Fallopian tube (tissue), 1 donor: ENCODE measurements around the genes NDUFA12 and CCDC38.

DNA sequence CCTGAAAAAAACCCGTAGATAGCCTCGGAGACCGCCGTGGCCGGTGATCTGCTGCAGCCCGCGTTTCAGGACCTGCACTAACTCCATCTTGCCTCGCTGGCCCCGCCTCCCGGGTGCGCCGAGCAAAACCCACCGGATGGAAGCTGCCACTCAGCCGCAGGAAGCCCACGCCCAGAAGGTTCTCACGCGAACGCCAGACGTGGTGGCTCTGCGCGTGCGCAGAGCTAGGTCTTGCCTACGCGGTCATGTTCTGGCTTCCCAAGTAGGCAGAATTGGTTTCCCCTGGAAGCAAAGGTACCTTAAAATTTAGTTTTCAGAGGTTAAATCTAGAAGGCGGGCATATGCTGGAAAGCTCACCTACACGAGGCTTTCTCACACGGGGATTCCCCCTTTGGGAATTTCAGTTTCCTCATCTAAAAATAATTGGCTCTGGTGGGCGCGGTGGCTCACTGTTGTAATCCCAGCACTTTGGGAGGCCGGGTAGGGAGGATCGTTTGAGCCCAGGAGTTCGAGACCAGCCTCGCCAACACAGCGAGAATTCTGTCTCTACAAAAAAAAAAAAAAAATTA lies at the start of gene NDUFA12:
Gene NDUFA12 (minus strand): TSS at position 104 of the 569 bp plus-strand sequence.
- PRO-cap = bidirectional peak, plus-strand start at position 196 of the sequence, minus-strand start at position 117 of the sequence

GRCh38 chr12:95200320-95201112 lies 16.8 kb downstream of the FGD6 start:
- PRO-cap = no peak

GRCh38 chr12:95204089-95204967 lies 12.9 kb downstream of the FGD6 start:
- PRO-cap = no peak

DNA sequence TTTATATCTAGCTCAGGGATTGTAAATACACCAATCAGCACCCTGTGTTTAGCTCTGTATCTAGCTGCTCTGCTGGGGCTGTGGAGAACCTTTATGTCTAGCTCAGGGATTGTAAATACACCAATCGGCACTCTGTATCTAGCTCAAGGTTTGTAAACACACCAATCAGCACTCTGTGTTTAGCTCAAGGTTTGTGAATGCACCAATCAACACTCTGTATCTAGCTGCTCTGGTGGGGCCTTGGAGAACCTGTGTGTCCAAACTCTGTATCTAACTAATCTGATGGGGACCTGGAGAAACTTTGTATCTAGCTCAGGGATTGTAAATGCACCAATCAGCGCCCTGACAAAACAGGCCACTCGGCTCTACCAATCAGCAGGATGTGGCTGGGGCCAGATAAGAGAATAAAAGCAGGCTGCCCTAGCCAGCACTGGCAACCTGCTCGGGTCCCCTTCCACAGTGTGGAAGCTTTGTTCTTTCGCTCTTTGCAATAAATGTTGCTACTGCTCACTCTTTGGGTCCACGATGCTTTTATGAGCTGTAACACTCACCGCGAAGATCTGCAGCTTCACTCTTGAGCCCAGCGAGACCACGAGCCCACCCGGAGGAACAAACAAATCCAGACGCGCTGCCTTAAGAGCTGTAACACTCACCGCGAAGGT lies 93.7 kb upstream of the METAP2 start:
- PRO-cap = no peak

GRCh38 chr12:95385365-95385717 lies 88.6 kb upstream of the METAP2 start:
- PRO-cap = no peak

- PRO-cap = no peak
Measured at GRCh38 chr12:95547410-95548073, 3.7 kb downstream of the USP44 start.

DNA sequence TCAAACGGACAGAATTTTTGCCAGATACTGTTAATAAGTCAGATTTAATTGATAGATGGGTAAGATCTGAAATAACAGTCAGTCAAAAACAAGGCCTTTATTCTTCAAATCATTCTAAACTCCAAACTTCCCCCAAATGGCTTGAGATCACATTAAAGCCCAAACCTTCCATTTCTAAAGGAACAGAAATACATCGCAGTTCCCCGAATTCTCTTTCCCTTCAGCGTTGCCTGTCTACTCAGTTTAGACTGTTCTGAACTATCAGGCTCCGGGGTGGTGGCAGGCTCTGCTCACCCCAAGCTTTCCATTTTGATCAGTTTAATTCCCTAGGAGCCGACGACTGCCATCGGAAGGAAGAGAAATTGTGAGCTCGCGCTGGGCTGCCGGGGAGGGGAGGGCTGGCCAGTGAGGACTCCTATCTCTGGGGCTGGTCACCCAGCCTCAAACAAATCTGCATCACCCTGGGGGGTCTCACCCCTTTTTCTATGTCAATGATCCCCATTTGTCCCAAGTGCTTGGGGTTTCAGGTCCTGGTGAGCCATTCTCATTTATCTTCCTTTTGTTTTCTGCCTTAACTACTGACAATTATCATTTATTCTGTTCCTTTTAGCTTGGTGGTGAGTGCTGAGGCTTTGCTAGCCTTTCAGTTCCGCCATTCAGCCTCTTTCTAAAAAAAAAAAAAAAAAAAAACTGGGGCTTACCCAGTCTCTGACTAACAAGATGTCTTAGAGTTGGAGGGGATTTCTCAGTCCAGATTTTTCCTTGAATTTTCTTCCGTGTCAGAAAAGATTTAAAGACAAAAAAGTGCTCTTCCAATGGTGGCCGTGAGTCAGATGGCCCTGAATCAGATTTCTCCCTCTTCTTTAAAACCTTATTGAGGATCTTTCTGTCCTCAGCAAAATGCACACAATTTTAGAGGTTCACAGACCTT lies 22.7 kb upstream of the USP44 start:
- PRO-cap = no peak

GRCh38 chr12:95623407-95623965 lies 72.2 kb upstream of the USP44 start:
- PRO-cap = no peak

DNA sequence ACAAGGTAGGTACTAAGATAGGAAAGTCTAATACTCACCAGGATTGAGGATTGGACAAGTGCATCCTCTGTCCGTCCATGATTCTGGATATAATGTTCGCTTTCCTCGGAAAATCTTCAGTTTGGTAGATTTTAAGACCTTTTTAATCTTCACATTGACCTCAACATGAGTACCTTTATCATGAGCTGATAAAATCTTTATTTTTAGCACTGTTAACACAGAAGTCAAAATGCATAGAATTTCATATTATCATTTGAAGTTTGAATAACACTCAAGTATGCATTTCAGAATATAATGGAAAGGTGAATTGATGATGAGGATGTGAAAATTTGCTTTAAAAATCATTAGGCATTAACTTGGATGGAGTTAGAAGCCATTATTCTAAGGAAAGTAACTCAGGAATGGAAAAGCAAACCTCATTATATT lies 114.5 kb upstream of the USP44 start:
- PRO-cap = no peak

DNA sequence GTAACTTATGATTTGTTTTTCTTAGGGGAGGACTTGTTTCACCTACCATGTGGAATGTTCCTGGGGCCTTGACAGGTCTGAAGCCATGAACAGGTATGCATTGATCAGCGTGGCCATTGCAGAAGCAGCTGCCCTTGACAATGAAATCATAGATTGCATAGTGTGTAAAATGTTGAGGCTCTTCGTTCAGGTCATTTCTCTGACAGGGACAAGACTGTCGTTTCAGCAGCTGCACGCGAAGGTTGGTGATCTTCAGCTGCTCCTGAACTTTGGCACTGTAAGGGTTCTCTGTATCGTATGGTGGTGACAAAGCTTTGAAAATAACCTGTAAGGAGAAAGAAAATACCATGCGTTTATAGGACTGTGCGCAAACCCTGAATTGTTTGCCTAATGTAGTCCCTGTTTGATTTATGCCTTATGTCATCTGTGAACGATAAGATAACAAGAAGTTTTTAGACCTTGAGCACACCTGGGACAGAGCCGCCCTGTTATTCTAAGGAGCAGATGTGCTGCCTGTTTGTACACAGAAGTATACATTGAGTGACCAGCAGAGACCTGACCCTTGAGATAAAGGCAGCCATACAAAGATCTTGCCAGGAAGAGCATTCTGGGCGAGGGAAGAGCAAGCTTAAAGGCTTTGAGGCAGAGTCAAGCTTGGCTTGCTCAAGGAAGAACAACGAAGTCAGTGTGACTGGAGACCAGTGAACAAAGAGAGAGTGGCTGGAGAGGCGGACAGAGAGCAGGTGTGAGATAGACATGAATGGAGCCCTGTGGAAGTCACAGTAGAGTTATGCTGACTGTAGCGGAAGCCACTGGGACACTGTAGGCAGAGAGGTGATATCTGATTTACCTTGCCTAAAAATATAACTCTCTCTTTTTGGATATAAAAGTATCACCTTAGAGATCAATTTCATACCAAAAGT lies 52.5 kb downstream of the NTN4 start:
- PRO-cap = no peak

DNA sequence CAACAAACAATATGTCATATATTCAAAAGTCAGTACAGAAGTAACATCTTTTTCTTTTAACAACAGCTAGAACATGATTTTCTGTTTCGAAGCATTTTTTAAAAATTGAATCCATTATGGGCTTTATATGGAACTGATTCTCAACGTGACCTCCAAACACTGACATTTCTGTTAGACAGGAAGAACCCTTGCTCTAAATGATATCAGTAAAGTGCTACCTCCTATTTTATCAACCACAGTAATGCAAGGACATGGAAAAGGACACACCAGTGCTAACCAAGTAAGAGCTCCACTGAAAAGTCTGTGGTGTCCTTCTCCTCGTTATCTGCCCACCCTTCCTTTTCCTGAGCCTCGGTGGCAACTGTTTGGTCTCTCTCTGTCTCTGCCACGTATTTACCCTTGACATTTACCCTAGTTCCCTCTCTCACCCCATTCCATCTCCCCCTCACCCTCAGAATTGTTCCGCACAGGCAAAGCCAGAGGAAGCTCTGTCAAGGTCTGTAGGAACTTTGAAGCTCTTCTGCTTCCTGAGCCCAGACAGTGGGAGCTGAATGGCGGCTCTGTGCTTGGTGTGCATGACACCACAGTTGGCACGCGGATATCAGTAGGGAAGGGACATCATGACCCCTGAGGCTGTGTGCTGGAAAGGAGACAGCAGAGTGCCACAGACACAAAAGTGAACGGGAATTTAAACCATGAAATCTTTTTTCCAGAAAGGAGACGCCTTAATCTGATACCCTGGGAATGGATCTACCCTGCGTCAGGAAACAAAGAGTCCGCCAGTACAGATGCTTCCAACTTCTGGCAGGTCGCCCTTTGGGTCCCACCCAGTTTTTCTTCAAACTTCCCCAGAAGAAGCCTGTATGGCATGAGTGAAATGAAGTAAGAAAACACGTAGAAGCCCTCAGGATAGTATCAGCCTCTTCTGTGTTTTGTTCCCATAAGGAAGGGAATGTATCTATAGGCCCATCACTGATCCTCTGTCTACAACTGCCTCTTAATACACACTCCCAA lies 50.8 kb downstream of the NTN4 start:
- PRO-cap = no peak

- PRO-cap = no peak
Measured at GRCh38 chr12:95742563-95742930, 48.0 kb downstream of the NTN4 start.

DNA sequence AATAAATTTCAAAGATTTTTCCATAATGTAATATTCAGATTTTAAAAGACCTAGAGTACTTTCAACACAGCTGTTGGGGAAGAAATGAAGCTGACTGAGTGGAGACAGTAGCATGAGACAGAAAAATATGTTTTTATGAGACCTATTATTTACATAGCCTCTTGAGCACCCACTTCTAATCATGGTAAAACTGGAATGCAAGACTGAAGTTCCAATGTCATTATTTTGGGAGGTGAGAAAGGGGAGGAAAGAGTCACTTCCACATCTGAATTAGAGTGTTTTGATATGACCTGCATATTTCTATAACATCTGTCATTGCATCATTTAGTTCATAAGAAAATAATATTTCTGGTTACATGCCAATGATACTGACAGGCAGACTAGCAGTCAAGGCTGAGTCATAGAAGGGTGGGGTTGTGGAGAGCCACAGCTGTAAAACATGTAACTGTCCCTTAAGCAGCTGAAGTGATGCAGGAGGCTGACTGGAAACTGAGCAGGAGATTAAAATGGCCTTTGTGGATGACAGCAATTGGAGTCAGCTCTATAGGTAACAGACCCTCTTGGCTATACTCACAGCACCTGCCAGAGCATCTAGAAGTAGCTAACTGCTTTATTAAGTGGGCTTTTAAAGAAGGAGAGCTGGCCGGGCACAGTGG lies 26.7 kb downstream of the NTN4 start:
- PRO-cap = no peak

DNA sequence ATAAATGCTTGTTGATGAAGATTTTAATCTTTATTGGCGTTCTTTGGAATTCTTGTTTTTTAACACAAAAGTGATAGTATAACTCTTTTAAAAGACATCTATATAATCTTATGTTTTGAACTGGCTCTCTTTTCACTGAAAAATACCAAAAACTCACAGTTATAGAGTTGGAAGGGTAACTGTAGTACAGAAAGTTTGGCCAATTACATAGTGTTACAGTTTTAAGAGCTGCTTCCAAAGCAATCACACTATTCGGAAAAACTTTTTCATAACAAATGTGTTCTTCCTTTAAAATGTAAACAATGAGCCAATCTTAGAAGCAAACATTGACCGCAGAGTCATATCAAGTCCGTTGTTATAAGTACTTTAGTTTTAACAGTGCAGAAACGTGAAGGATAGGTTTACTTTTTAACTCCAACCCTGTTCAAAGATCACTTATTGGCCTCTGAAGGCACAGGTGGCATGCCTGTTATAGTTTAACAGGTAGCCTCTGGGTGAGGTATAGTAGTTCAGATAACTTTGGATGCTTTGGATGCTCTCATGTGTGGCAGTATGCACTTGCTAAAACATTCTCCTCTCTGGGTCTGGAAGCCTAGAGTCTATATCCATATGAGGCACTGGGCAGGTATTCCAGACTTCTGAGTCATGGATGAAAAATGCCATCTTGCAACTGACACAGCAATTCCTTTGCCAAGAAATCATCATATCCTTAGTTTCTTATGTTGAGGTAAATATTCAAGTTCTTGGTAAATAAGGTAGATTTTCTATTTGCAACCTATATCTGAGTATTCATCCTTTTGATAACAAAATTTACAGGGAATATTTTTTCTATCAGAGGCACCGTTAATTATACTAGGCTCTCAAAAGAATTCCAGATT lies 12.2 kb upstream of the NTN4 start:
- PRO-cap = no peak

GRCh38 chr12:95859406-95859971 lies 737 bp downstream of the SNRPF start:
- PRO-cap = no peak

- PRO-cap = no peak
Measured at GRCh38 chr12:95942329-95942867, at the start of gene CCDC38. CCDC38 (minus strand) TSS chr12:95942614.

DNA sequence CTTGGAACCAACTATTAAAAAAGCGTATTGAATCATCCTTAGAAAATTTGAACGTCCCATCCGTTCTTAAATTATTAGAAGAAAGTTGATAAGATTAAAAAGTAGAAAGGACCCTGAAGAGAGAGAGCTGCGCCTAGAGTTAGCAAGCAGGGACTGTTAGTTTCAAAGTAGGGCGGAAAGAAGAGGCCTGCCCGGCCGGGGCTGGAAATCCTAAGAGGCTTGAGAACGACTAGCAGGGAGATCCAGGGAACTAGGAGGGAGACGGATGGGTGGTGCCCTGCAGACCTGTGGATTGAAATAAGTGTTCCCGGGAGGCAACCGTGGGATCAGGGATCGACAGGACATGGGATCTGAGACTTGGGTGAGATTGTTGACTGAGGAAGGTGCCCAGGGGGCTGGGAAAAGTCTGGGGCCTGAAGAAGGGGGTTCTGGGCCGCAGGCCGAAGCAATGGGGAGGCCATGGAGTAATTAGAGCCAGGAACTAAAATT lies 836 bp downstream of the LTA4H start:
- PRO-cap = no peak

- PRO-cap = no peak
Measured at GRCh38 chr12:96121186-96121753, 72.9 kb upstream of the ELK3 start.

DNA sequence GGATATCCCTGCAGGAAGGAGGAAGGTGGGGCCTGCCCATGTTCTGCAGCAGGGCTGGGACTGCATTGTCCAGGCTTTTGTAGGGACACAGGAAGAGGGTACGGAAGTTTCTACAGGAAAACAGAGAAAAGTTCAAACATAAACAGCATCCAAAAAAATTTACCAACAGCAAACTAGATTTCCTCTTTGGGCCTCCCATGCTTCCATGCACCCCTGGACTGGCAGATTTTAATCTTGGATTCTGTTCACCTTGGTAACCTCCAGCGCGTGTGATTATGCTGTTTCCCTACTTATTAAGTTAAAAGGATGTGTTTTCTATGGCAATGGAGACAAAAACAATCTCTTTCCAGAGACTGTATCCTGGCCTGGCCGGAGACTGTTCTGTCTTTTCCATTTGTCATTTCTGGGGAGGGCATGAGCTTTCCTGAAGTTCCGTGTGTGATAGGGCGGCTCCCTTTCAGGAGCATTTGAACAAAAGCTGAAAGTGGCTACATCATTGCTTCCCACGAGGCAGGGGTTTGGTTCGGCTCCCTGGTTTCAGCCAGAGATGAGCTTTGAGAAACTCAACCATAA lies 28.8 kb upstream of the ELK3 start:
- PRO-cap = no peak

GRCh38 chr12:96211840-96212789 lies 17.9 kb downstream of the ELK3 start:
- PRO-cap = no peak